NCI-H460 (cell line): ENCODE results near the gene YIPF4.

RAMPAGE:
- cytosol, long total RNA, result no peak
- long total RNA, result no peak
- nucleus, long total RNA, result no peak
Observed at GRCh38 chr2:32235191-32235755, 29.4 kb downstream of the NLRC4 start.

RAMPAGE:
- cytosol, long total RNA, result no peak
- long total RNA, result no peak
- nucleus, long total RNA, result no peak
Observed at GRCh38 chr2:32277489-32278817, at the start of gene YIPF4. Gene YIPF4 (plus strand): TSS chr2:32277904.

GRCh38 chr2:32358334-32358496 is 1.4 kb downstream of the BIRC6 start:
RAMPAGE:
- cytosol, long total RNA, result no peak
- long total RNA, result no peak
- nucleus, long total RNA, result no peak

RAMPAGE:
- cytosol, long total RNA, result no peak
- long total RNA, result no peak
- nucleus, long total RNA, result no peak
Observed at GRCh38 chr2:32597861-32598374, 29.9 kb upstream of the TTC27 start.

GRCh38 chr2:33121481-33121697 is 174.6 kb downstream of the LTBP1 start:
RAMPAGE:
- cytosol, long total RNA, result no peak
- long total RNA, result no peak
- nucleus, long total RNA, result no peak

DNA sequence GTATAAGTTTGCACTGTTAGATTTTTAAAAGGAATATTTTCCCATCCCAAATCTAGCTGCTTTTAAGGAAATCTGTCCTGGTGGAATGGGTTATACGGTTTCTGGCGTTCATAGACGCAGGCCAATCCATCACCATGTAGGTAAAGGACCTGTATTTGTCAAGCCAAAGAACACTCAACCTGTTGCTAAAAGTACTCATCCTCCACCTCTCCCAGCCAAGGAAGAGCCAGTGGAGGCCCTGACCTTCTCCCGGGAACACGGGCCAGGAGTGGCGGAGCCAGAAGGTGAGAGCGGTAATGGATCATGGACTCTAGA is 219.3 kb upstream of the RASGRP3 start:
RAMPAGE:
- cytosol, long total RNA, result no peak
- long total RNA, result no peak
- nucleus, long total RNA, result no peak

RAMPAGE:
- cytosol, long total RNA, result no peak
- long total RNA, result no peak
- nucleus, long total RNA, result no peak
Observed at GRCh38 chr2:33439085-33440037, 37.1 kb upstream of the RASGRP3 start.

DNA sequence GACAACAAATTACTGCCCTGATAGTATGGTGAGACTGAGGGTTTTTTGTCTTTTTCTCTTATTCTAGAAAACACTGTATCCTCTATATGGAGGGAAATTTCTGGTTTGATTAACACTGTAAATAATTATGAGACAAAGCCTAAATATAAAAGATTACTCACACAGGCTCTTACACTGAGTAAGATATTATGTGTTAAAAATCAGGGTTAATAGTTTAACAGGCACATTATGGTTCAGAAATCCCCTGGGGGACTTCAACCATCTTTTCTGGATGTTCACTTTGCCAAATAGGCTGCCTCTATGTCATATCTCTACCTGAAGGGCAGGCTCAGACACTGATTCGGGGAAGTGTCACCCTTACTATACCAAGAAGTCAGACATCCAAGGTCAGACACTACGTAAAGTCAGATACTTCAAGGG is 1.2 kb upstream of the RASGRP3 start:
RAMPAGE:
- cytosol, long total RNA, result no peak
- long total RNA, result no peak
- nucleus, long total RNA, result no peak

DNA sequence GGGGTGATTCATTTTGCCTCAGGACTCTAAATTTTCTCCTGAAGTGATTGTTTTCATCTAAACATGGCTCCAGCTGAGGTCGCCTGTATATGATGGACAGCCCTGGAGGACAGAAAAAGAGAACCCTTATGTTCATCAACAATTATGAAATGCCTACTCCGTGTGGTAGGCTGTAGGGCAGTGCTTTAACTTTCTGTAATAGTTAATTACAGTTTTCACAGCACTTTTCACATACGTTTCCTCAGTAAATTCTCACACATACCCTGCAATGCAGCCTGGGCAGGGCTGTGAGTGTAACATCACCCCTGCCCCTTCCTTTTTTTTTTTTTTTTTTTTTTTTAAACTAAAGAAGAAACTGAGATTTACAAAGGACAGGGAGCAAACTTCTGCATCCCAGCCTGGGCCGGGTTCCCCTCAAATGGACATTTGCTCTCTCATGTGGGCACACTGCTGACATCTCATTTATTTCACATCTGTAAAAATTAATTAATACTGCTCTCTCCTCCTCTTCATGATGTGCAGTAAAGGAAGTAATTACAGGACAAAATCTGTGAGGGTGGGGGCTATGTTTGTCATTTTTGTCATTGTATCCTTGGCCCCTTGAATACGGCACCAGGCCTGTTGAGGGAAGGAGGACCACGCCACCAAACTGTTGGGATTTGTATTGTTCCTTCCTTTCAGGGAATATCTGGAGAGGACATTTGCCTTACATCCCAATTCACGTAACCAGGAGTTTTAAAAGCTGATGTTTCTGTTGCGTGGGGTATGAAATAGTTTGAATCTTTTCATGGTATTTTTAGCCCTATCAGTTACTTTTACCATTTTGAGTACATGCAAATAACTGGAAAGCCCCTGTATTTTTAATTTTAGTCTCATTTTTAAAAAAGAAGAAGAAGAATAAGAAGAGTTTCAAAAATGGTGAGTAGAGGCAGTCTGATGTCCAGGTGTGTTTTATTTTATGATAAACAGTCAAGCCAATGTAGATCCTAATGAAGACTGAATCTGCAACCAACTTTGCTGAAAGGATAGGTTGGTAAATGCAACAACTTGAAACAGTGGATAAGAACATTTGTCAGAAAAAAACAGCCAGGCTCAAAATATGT is 54.1 kb downstream of the RASGRP3 start:
RAMPAGE:
- cytosol, long total RNA, result no peak
- long total RNA, result no peak
- nucleus, long total RNA, result no peak

GRCh38 chr2:33535489-33535790 is 59.0 kb downstream of the RASGRP3 start:
RAMPAGE:
- cytosol, long total RNA, result no peak
- long total RNA, result no peak
- nucleus, long total RNA, result no peak

DNA sequence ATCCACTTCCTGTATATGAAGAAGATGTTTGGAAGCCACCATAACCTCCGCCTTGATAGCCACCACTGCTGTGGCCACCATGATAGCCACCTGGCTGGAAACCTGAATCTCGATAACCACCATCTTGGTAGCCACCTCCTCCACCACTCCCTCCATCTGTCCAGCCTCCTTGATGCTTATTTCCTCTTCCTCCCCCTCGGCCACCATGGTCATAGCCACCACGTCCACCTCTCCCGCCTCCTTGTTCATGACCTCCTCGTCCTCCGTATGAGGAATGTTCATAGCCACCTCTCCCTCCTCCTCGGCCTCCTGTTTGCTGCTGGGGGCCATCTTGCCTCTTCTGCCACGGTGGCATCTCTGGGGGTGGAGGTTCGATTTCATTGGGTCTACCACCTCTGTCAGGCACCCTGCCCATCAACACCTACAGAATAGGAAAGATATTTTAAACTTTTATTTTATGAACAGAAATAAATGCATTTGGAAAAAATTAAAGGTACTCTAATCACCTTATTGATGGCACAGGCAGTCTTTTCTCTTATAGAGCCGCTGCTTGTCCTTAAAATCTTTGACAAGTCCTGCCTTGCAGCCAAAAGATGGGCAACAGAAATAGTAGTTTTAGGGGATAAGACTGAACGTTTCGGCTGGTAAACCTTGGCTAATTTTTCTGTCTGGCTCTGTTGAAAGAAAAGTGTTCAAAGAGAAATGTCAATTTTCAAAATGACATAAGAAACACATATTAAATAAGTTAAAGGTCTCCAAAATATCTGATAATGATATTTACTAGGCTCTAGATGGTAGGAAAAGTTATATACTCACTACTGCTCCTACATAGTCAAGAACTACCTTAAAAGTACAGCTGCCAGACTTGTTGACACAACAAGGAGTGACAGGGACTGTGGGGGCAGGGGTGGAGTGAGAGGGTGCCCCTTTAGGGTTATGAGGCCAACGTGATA is 13.8 kb downstream of the FAM98A start:
RAMPAGE:
- cytosol, long total RNA, result no peak
- long total RNA, result no peak
- nucleus, long total RNA, result no peak

DNA sequence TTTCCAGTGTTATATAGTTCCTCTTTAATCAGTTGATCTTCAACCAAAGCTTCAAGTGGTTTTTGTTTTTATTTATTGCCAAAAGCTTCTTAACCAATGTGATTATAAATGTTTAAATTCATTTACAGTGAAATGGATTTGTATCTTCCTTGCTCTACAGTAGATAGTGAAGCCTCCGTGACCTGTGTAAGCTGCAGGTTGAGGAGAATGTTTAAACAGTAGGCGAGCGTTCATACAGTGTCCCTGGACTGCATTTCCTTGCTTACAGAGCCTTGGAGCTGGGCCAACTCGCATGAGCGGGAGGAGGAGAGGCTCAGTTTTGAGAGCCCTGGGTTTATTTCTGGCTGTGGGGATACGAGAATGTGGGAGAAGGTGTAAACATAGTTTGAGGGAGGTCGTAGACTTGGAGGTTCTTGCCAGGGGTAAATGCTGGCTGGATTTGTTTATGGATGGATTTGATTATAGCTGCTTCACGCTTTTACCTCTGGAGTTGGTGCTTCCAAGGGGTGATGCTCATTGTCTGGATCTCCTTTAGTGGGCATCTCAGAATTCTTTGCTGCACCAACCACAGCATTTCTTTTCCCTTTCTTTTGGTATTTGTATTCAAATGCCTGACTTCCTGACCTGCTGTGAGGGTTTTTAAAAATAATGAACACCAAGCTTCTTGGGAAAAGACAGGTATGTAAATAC is 20.7 kb downstream of the CRIM1 start:
RAMPAGE:
- cytosol, long total RNA, result no peak
- long total RNA, result no peak
- nucleus, long total RNA, result no peak

GRCh38 chr2:36429098-36429694 is 73.6 kb downstream of the CRIM1 start:
RAMPAGE:
- cytosol, long total RNA, result no peak
- long total RNA, result no peak
- nucleus, long total RNA, result no peak

DNA sequence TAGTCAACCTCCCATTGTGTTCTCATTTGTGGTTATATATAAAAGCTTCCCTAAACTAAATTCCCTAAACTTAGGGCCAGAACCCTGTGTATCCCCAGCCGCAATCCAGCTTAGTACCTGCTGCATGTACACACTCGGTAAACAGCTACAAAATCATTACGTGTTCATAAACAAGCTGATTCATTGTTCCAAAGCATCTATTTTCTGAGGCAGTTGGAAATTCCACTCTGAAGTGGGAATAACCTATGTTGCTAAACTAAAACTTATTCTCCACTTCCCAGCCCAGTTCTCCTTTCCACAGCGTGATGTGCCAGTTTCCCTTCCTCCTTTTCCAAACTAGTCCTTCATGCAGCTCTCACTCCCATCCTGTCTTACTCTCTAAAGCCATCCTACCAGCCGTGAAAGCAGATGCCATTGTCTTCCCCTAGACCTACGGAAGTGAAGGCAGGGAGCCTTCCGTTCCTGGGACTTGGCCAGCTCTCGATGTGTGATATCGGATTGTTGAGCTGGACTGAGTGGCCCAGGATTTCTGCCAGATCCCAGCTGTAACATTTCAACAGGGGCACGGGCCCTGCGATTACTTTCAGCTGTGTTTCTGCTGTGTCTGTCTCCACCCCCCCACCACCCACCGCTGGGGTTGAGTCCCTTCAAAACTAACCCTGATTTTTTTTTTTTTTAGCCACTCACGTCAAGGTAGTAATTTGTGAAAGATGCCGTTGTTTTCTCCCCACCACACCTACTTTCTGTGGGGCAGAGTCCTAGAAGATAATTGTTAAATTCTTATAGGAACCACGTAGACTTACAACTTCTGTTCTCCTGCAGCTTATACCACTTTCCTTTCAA is 100.8 kb downstream of the CRIM1 start:
RAMPAGE:
- cytosol, long total RNA, result no peak
- long total RNA, result no peak
- nucleus, long total RNA, result no peak

RAMPAGE:
- cytosol, long total RNA, result no peak
- long total RNA, result no peak
- nucleus, long total RNA, result no peak
Observed at GRCh38 chr2:36461187-36461706, 105.7 kb downstream of the CRIM1 start.

DNA sequence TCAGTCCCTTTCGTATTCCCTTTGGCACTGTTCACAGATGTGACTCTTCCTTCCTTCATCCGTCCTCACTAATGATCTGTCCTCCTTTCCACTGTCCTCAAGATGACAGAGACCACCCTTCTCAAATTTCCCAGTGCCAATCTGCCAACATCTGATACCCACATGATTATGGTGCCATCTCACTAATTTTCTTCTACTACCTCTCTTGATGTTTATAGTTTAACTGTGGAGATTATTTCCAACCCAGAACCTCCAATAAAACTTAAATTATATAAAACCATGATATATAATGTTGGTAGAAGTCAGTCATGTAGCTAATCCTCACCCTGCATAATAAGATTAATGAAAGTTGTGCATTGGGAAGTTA is 42.8 kb downstream of the FEZ2 start:
RAMPAGE:
- cytosol, long total RNA, result no peak
- long total RNA, result no peak
- nucleus, long total RNA, result no peak

DNA sequence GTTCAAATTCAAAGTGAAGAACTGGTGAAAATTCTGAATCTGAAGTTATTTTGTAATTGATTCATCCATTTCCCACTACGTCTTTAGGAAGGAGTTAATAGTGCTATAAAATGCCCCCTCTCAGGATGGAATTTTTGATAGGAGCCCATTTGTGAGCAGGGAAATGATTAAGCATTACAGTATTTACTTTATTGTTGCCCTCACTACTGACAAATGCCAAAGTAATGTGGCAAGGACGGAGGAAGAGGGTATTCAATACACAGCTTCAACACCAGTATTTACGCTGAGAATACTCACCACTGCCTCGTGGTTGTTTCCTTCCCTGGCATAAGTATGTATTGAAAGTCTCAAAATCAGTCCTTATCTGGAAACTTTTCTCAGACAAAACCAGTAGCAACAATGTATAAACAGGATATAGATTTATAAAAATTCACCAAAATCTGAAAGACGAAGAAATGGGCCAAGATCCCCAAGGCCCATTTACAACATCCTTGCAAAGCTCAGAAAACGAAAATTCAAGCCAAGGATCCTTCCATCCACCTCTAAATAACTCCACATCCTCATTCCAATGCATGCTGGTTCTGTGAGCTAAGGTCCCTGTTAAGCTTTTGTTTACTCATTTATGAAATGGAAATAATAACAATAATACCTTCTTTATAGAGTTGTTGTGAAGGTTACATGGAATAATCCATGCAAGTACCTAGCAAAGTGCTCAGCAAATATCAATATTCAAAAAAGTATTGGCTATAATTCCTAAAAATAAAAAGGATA is 29.3 kb downstream of the FEZ2 start:
RAMPAGE:
- cytosol, long total RNA, result start-site peak on the minus strand centred at position 632 of the sequence, 247 bp wide, 10 and 11 reads in 2 replicates
- long total RNA, result no peak
- nucleus, long total RNA, result no peak

DNA sequence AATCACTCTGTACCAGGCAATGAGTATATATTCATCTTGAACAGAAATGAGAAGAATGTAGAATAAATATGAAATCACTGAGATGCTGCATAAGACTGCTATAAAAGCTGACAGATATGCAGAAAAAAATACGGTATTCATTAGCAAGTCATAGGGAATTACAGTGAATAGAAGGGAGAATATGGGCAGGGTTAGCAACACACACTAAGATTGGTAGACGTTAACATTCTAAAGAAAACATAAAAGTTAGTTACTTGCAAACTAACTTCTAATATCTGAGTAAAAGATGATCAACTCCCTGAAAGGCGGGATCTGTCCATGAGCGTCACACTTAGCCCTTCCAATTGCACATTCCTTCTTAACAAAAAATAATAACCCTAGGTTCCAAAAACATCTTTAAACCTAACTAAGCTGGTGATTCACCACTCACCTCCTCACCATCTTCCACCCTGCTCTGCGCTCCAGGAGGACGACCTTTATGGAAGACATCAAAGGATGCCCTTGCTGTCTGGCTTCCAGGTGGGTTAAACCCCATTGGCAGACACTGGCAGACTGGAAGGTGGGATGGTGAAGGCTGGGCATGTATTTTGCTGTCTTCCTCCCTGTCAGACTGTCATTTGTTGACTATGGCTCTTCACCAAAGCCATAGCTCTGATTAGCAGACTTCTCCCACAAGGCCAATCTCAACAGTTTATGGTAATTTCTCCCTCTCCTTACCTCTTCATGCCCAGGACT is 14.2 kb downstream of the FEZ2 start:
RAMPAGE:
- cytosol, long total RNA, result no peak
- long total RNA, result no peak
- nucleus, long total RNA, result no peak

GRCh38 chr2:36649933-36650520 is 46.5 kb upstream of the VIT start:
RAMPAGE:
- cytosol, long total RNA, result no peak
- long total RNA, result no peak
- nucleus, long total RNA, result no peak

GRCh38 chr2:36667871-36668331 is 28.6 kb upstream of the VIT start:
RAMPAGE:
- cytosol, long total RNA, result no peak
- long total RNA, result no peak
- nucleus, long total RNA, result no peak